ENCODE data around the genes SSBP1, TAS2R3, TAS2R5, PRSS1 and KEL.

- RAMPAGE, long total RNA, result no peak
- RRBS, result no CpG with 5 or more reads among the region's 3 CpGs
These were observed 184.3 kb upstream of the AGK start for GRCh38 chr7:141366914-141367366.

DNA sequence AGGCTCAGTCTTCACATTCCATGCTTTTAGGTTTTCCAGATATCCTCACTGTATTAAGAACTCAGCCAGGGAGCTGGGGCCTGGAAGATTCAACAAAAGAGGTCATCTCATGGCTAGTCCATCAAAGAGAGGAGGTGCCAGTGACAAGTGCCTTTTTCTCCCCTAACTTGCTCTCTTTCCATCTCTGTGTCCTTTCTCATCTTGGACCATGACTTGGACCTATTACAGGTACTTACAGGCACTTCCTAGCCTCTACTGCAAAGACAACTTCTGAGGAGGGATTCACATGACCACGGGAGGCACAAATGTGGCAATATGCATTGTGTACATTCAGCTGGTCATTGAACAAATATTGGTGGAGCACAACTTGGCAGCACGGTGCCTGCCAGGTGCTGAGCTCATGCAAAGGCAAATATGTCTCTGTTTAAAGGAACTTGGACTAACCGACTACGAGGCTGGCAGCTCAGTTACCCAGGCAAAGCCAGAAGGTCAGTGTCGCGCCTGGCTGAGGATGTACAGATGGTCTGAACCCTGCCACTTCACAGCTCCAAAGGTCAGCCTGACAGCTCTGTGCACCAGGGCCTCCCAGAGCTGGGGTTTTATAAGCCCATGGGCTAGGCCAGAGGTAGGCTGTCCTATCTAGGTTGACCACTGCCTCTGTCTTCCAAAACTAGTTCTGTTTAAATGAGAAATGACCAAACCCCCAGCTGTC, 6.2 kb downstream of the DENND11 start:
- RAMPAGE, long total RNA, result no peak
- RRBS, result no CpG with 5 or more reads among the region's 6 CpGs

- RAMPAGE, long total RNA, result no peak
- RRBS, result no CpG with 5 or more reads among the region's 9 CpGs
These were observed 10.4 kb upstream of the SSBP1 start for GRCh38 chr7:141727740-141728219.

GRCh38 chr7:141737742-141738858, at the start of gene SSBP1:
Gene SSBP1, plus strand, starts transcription at chr7:141738358.
- RAMPAGE, long total RNA, result start-site peak on the minus strand at chr7:141738169-141738252, 24 and 33 reads in 2 replicates; start-site peak on the plus strand at chr7:141738348-141738457, 18,511 and 9,035 reads in 2 replicates
- RRBS, result 3% methylated on average over 7 of the region's 51 CpGs

GRCh38 chr7:141760575-141761772, 2.9 kb upstream of the TAS2R3 start:
- RAMPAGE, long total RNA, result no peak
- RRBS, result no CpG with 5 or more reads among the region's 4 CpGs

GRCh38 chr7:141763842-141764304, at the start of gene TAS2R3:
Gene TAS2R3, plus strand, starts transcription at chr7:141764097.
- RAMPAGE, long total RNA, result no peak
- RRBS, result no CpG with 5 or more reads among the region's 3 CpGs

DNA sequence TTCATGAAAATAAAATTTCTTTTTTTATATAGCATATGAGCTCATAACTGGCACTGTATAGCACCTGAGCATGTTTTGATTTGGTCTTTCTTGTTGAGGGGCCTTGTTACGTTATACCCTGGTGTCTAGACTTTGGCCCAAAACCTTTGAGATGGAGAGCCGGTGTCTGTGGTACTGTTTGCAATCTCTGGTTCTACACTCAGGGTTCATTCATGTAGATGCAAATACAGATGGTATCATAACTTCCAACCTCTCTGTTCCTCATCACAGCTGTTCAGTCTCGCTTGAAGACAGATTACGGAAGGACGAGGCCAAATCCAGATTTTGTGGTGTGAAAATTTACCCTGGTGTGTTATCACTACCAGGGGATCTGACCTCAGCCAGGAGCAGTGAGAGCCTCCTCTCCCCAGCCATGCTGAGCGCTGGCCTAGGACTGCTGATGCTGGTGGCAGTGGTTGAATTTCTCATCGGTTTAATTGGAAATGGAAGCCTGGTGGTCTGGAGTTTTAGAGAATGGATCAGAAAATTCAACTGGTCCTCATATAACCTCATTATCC, at the start of gene TAS2R5:
Gene TAS2R5 (plus strand): TSS at position 268 of the 557 bp plus-strand sequence.
- RAMPAGE, long total RNA, result no peak
- RRBS, result no CpG with 5 or more reads among the region's 7 CpGs

- RAMPAGE, long total RNA, result no peak
- RRBS, result no CpG with 5 or more reads among the region's 24 CpGs
These were observed 9.8 kb upstream of the MGAM start for GRCh38 chr7:141985782-141986376.

DNA sequence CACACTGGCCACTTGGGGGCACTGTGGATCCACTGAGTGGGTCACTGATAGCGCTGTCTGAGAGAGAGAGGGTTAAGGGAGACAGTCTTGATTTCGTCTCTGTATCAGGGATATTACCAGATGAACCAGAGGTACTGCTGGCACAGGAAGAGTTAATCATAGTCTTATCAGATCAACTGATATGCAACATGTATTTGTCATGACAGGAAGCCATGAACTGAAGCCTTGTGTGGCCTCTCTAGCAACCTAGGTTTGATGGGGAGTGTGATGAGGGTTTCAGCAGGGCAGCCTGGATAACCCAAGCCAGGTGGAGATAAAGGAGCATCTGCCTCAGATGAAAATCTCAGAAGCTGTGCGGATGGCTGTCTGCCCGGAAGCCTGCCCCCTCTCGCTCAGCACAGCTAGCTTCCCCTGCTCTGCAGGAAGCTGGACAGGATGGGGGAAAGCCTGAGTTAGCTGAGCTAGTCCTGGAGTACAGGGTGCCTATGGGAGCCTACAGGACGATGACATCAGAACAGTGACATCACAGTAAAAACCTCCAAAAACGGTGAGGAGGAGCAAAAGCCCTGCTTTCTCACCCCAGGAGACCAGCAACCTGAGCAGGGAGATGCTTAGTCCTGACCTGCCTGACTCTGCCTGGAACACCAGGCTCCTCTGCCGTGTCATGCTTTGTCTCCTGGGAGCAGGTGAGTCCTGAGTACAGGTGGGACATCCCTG, 213.9 kb upstream of the PRSS1 start:
- RAMPAGE, long total RNA, result no peak
- RRBS, result no CpG with 5 or more reads among the region's 8 CpGs

DNA sequence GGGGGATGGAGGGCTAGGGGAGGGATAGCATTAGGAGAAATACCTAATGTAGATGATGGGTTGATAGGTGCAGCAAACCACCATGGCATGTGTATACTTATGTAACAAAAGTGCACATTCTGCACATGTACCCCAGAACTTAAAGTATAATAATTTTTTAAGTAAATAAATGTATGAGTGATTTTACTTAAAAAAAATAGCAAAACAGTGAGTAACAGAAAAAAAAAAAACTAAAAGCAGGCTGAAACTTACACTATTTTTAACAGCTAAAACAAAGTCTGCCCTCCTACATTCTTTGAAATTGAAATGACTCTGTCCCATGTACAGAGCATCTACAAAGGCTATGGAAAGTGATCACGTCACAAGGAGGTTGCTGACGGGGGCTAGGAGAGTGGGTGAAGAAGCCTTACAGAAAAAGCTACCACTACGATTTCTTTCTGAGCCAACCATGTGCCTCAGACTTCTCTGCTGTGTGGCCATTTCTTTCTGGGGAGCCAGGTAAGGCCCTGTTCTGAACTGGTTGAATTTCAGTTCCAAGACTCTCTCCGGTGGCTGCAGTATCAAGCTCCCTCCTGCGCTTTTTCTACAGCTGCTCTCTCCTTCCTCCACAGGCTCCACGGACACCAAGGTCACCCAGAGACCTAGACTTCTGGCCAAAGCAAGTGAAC, 112.7 kb upstream of the PRSS1 start:
- RAMPAGE, long total RNA, result no peak
- RRBS, result no CpG with 5 or more reads among the region's 6 CpGs

- RAMPAGE, long total RNA, result no peak
- RRBS, result no CpG with 5 or more reads among the region's 12 CpGs
These were observed 37.2 kb upstream of the PRSS1 start for GRCh38 chr7:142712050-142712588.

- RAMPAGE, long total RNA, result no peak
- RRBS, result no CpG with 5 or more reads among the region's 12 CpGs
These were observed 29.0 kb upstream of the PRSS1 start for GRCh38 chr7:142719961-142720890.

- RAMPAGE, long total RNA, result no peak
- RRBS, result no CpG with 5 or more reads among the region's 5 CpGs
These were observed at the start of gene PRSS1 for GRCh38 chr7:142748958-142749552. Gene PRSS1, plus strand, starts transcription at chr7:142749472.

- RAMPAGE, long total RNA, result no peak
- RRBS, result no CpG with 5 or more reads among the region's 9 CpGs
These were observed 27.1 kb downstream of the PRSS2 start for GRCh38 chr7:142797897-142798245.

GRCh38 chr7:142962109-142963091, at the start of gene KEL:
Gene KEL, minus strand, starts transcription at chr7:142962363.
- RAMPAGE, long total RNA, result no peak
- RRBS, result no CpG with 5 or more reads among the region's 6 CpGs

- RAMPAGE, long total RNA, result no peak
- RRBS, result no CpG with 5 or more reads among the region's 9 CpGs
These were observed 15.9 kb upstream of the TAS2R40 start for GRCh38 chr7:143205836-143206500.

DNA sequence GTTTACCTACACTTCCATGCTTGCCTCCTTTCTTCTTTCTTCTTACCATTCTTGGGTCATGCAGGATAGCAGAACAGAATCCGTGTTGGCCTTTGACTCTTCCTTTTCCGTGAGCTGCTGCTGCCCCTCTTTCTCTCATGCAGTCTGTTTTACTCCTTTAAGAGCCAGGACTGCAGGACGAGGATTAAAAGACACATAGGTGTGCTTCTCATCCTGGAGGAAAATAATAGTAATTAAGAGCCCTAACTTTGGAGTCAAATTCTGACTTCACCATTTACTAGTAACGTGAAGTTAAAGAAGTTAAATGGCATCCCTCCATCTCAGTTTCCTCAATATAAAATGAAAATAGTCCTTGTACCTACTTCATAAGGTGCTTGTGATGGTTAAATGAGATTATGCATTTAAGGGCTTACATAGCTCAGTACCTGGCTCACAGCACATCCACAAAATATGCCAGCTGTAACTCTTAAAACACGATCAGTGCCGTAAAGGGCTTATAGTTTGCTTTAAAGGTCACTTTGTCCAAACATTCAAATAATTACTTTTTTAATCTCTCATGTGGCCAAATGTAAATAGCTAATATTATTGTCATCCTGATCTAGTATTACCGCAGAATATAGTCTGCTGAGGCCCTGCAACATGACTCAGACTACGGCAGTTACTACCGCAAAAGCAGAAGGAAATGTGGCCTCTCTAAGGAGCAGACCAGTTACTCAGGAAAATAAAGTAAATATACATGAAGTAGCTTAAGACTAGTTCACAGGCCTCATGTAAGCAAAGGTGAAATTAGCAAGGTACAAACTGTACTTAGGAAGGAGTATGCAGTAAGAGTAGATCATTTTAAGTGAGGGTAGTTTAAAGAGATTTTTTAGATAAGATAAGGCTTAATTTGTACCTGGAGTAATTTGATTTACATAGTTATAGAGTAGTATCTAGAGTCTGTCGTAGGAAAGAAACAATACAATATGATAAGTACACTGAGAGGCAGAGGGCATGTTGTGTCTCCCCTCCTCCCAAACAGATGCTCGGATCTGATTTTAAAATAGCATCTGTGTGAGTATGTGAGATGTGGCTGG, 12.9 kb downstream of the CASP2 start:
- RAMPAGE, long total RNA, result no peak
- RRBS, result no CpG with 5 or more reads among the region's 11 CpGs

DNA sequence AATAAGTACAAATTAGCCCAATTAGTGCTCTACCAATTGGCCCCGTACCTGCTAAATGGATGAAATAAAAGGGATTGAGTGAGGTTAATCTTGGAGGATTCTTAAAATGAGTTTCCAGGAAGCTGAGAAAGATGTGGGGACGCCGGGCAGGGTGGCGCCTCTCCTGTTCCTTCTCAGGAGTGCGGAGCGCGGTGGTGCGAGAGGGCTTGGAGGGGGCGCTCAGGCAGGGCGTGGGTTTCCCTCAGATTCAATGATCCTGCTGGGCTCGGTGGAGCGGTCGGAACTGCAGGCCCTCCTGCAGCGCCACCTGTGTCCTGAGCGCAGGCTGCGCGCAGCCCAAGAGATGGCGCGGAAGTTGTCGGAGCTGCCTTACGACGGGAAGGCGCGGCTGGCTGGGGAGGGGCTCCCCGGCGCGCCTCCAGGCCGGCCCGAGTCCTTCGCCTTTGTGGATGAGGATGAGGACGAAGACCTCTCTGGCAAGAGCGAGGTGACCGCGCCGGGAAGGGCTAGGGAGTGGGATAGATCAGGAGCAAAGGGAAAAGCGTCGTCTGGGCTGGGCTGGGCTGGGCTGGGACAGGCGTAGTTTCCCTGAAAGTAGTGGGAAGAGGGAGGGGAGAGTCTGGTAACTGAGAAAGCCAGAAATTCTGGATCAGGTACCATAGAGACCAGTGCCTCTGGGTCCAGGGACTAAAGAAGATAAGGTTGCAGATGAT, 17.1 kb downstream of the FAM131B start:
- RAMPAGE, long total RNA, result no peak
- RRBS, result 4% methylated on average over 7 of the region's 38 CpGs

- RAMPAGE, long total RNA, result no peak
- RRBS, result no CpG with 5 or more reads among the region's 19 CpGs
These were observed 4.9 kb downstream of the ZYX start for GRCh38 chr7:143385851-143386635.

DNA sequence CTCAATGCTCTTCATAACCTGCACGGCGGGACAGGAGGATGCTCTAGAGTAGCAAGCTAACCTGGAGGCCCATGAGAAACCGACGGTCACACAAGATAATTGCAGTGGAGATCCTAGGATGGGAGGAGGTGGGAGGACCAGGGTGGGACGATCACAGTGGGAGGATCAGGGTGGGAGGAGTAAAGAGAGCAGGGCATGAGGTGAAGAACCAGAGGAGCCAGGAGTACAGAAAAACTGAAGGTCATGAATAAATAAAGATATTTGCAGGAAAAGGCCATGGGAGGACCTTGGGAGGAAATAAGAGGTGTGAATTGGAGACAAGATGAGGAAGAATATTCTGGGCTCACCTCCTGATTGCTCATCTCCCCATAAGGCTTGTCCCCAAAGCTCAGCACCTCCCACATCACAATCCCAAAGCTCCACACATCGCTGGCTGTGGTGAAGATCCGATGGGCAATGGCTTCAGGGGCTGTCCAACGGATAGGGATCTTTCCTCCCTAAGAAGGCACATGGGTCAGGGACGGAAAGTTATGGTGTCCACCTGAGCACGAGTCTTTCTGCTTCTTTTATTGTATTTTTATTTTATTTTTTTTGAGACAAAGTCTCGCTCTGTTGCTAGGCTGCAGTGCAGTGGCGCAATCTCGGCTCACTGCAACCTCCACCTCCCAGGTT, 12.8 kb downstream of the ZYX start:
- RAMPAGE, long total RNA, result no peak
- RRBS, result no CpG with 5 or more reads among the region's 13 CpGs

Data from cardiac muscle cell (in vitro differentiated cells and primary cell).